ENCODE data around the genes GNAL and ANKRD62.

GRCh38 chr18:10078322-10078561 is 164.4 kb downstream of the VAPA start:
- PRO-cap, result no peak
- RAMPAGE, long total RNA, 4 experiments, result no peak in any of the 4 experiments

GRCh38 chr18:10453095-10453573 is 1.3 kb upstream of the APCDD1 start:
- PRO-cap, result no peak
- RAMPAGE, long total RNA, 4 experiments, result no peak in any of the 4 experiments

DNA sequence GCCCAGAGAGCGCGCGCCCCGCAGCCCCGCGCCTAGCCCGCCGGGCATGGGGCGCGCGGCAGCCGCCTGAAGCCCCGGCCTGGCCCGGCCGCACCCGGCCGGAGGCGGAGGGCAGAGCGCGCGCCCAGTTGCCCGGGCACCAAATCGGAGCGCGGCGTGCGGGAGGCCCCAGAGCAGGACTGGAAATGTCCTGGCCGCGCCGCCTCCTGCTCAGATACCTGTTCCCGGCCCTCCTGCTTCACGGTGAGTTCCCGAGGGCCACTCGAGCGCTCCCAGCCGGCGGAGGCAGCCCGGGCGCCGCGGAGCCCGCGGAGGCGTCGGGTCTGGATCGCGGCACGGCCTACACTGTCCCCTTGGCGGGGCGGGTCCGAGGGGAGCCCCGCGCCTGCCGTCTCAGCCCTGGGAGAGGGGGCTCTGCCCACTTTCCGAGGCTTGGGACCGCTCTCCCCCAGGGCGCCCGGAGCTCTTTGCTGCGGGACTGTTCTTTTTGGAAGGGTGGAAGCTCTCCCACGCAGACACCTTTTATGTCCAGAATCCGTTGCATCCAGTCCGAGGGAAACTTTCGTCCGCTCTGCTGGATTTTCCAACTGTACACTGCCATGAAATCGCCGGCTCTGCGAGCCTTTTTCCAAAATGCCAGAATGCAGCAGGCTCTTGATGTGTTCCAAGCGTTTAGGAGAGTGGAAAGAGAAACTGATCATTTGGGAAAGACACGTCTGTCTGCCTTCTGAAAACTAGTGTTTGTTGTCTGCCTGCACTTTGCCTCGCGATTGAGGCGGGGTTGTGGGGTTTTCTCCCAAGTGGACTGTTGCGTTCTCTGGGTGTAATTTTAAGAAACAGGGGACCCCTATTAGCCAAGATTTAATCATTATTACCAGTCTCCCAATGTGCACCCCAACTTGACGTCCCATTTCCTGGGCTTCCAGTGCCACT is 628 bp downstream of the APCDD1 start:
- PRO-cap, result no peak
- RAMPAGE, long total RNA, 4 experiments, result start-site peak on the minus strand in 2 of 4 experiments, centred at positions 326 to 331 of the sequence, 9 to 16 reads per replicate

GRCh38 chr18:10555710-10556319 is 30.0 kb downstream of the NAPG start:
- PRO-cap, result no peak
- RAMPAGE, long total RNA, 4 experiments, result no peak in any of the 4 experiments

GRCh38 chr18:10560148-10560413 is 34.3 kb downstream of the NAPG start:
- PRO-cap, result no peak
- RAMPAGE, long total RNA, 4 experiments, result no peak in any of the 4 experiments

- PRO-cap, result no peak
- RAMPAGE, long total RNA, 4 experiments, result no peak in any of the 4 experiments
Measured at GRCh38 chr18:10660327-10660879, 134.6 kb downstream of the NAPG start.

DNA sequence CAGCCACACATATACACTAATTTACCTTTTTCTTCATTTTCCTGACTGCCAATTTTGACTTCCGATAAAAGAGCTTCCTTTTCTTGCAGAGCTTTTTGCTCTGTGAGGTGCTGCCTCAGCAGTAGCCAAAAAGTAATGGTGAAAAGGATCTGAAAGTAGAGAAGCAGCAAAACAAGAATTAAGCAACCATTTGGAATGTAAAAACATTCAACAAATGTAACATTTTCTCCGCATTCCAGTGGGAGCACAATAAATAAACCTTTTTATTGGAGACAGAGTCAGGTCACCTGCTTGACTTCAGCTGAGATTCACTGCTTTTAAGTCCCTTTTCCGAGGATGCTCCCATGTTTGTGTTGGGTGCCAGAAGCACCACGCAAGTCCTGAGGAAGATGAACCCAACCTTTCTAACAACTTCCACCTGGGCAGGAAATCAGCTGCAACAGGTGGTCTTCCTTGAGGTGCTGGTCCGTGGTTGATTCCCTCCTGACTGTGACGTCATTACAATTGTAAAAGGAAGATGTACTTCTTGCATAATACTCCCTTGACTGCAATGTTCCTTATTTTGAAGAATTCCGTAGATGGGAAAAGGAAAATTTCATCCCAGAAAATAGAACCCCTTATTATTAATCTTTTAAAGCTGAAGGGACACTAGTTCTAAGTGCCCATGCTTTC is 265.5 kb downstream of the NAPG start:
- PRO-cap, result no peak
- RAMPAGE, long total RNA, 4 experiments, result no peak in any of the 4 experiments

- PRO-cap, result no peak
- RAMPAGE, long total RNA, 4 experiments, result no peak in any of the 4 experiments
Measured at GRCh38 chr18:11119495-11119961, 29.8 kb downstream of the PIEZO2 start.

GRCh38 chr18:11147244-11147931 is 2.0 kb downstream of the PIEZO2 start:
- PRO-cap, result no peak
- RAMPAGE, long total RNA, 4 experiments, result no peak in any of the 4 experiments

DNA sequence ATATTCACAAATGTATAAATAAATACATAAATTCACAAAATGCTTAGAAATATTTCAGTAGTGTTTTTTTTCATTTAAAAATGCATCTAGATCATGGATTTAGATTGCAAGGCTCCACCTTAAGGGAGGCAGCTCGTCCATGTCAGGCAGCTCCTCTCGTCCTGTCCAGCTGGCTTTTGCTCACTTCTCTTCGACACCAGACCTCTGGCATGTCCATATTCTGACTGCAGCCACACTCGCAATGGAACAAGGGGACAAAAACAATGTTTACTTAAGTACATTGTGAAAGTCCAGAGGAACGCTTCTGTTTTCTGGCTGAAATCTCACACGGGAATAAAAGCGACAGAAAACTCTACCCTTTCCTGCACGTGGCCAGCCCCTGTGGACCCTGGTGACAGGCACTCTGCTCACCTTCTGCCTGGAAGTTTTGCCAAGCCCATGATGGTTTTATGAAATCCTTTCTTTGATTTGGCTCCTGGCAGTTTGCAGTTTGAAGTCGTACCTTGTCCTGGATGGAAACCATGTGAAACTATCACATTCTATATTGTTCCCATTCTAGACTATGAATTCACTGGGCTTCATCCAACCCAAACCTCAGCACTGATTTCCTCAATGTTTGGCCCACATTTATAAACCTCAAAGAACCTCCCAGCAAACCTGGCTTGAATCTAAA is 134.2 kb upstream of the PIEZO2 start:
- PRO-cap, result no peak
- RAMPAGE, long total RNA, 4 experiments, result no peak in any of the 4 experiments

DNA sequence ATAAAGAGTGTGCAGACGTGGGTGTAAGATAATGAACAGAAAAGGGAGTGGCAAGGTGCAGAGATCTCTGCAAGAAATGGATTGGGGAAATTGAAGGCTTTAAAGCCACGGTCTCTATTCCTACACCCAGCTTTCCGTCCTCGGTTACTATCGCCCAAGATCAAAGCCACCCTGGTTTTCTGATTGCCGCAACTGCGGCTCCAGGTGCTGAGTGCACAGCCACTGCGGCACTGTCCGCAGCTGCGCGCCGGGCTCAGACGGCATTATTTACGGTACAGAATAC is 285 bp upstream of the GNAL start:
- PRO-cap, result no peak
- RAMPAGE, long total RNA, 4 experiments, result no peak in any of the 4 experiments

DNA sequence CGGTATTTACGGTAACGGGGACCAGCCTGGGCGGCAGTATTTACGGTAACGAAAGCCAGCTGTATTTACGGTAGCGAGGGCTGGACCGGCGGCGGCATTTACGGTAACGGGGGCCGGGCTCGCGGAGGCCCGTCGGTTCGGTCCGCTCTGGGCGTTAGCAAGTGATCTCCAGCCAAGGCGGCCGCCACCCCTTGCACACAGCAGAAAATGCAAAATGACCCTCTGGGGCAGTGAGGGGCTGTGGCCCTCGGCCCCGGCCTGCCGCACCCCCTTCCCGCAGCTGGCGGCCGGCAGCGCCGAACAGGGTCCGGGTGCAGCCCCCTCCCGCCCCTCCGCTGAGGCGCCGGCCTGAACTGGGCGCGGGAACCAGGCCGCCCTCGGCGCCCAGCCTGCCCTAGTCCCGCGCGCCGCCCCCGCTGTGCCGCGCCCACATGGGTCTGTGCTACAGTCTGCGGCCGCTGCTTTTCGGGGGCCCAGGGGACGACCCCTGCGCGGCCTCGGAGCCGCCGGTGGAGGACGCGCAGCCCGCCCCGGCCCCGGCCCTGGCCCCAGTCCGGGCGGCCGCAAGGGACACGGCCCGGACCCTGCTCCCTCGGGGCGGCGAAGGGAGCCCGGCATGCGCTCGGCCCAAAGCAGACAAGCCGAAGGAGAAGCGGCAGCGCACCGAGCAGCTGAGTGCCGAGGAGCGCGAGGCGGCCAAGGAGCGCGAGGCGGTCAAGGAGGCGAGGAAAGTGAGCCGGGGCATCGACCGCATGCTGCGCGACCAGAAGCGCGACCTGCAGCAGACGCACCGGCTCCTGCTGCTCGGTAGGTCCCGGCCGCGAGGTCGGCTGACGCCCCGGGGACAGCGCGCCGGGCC is at the start of gene GNAL:
Gene GNAL (plus strand): TSS at position 132 of the 859 bp plus-strand sequence.
- PRO-cap, result no peak
- RAMPAGE, long total RNA, 4 experiments, result no peak in any of the 4 experiments

- PRO-cap, result no peak
- RAMPAGE, long total RNA, 4 experiments, result no peak in any of the 4 experiments
Measured at GRCh38 chr18:11818583-11818913, 32.7 kb upstream of the CHMP1B start.

GRCh38 chr18:11907548-11908004 is 541 bp downstream of the MPPE1 start:
- PRO-cap, result no peak
- RAMPAGE, long total RNA, 4 experiments, result no peak in any of the 4 experiments

DNA sequence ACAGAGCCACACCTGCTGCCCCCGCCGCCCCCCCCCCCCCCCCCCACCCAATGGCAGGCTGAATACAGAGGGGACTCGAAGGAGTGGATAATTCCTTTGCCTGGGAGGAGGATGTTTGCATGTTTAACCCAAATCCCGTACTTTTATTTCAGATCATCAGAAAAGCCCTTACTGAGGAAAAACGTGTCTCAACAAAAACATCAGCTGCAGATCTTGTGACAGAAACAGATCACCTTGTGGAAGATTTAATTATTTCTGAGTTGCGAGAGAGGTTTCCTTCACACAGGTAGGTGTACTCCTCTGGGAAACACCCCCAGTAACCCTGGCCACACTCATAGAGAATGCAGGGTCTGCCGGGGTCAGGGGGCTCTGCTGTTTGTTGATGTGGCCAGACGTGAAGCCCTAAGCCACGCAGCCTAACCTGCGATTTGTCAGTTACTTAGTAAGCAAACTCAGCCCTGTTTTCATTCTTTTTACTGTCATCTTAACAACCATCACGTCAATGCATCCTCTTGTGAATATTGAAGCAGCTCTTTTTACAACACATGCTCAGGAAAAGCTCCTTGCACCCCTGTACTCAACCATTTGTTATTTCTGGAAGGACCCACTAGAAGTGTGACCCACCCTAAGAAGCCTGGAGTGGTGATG is 17.7 kb downstream of the IMPA2 start:
- PRO-cap, result no peak
- RAMPAGE, long total RNA, 4 experiments, result no peak in any of the 4 experiments

- PRO-cap, result no peak
- RAMPAGE, long total RNA, 4 experiments, result no peak in any of the 4 experiments
Measured at GRCh38 chr18:12038150-12038604, 55.5 kb upstream of the ANKRD62 start.

DNA sequence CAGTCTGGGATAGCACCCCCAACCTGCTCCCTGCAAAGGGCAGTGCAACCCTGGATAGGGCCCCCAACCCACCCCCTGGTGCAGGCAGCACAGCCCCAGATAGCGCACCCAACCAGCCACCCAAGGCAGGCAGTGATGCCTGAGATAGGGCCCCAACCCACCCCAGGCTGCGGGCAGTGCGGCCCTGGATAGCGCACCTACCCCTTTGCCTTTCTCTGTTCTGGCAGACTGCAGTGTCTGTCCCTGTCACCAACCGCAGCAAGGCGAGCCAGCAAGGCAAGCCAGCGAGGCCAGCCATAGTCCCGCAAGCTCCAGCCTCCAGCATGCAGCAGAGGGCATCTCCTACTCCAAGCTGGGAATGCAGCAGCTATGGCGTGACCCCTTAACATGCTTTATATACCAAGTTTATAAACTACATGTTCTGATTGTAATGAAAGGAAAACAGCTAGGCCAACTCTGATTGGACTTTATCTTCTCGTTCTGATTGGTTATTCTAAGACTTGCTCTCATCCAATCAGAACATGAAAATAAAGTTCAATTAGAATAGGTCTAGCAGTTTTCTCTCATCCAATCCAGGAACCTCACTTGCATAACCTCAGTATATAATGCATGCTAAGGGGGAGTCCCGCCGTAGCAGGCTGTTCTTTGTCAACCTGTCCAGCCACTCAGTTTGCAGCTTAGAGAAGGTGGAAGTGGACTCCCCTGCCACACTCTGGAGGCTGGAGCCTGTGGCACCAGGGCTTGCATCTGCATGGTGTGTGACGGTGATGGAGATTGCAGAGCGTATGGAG is 34.0 kb upstream of the ANKRD62 start:
- PRO-cap, result no peak
- RAMPAGE, long total RNA, 4 experiments, result no peak in any of the 4 experiments

DNA sequence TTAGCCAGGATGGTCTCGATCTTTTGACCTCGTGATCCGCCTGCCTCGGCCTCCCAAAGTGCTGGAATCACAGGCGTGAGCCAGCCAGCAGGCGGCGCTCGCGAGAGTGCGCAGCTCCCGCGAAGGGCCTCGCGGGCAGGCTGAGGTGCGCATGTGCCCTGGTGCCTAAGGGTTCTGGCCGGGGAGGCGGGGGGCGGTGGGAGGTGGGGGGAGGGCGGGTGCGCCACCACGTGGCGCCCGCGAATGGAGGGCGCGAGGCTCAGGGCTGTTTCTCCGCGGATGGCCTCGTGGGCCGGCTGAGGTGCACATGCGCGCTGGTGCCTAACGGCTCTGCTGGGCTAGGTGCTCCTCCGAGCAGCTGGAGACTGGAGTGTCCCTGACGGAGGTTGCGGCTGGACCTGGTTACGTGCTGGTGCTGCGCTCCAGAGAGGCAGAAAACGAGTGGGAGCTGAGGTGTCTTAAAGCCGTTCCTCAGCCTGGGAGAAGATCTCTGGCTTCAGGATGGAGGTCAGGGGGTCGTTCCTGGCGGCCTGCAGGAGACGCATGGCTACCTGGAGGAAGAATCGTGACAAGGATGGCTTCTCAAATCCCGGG is at the start of gene ANKRD62:
Gene ANKRD62 (plus strand): TSS at position 327 of the 594 bp plus-strand sequence.
- PRO-cap, result no peak
- RAMPAGE, long total RNA, 4 experiments, result no peak in any of the 4 experiments

- PRO-cap, result no peak
- RAMPAGE, long total RNA, 4 experiments, result no peak in any of the 4 experiments
Measured at GRCh38 chr18:12307173-12307770, 769 bp upstream of the TUBB6 start.

DNA sequence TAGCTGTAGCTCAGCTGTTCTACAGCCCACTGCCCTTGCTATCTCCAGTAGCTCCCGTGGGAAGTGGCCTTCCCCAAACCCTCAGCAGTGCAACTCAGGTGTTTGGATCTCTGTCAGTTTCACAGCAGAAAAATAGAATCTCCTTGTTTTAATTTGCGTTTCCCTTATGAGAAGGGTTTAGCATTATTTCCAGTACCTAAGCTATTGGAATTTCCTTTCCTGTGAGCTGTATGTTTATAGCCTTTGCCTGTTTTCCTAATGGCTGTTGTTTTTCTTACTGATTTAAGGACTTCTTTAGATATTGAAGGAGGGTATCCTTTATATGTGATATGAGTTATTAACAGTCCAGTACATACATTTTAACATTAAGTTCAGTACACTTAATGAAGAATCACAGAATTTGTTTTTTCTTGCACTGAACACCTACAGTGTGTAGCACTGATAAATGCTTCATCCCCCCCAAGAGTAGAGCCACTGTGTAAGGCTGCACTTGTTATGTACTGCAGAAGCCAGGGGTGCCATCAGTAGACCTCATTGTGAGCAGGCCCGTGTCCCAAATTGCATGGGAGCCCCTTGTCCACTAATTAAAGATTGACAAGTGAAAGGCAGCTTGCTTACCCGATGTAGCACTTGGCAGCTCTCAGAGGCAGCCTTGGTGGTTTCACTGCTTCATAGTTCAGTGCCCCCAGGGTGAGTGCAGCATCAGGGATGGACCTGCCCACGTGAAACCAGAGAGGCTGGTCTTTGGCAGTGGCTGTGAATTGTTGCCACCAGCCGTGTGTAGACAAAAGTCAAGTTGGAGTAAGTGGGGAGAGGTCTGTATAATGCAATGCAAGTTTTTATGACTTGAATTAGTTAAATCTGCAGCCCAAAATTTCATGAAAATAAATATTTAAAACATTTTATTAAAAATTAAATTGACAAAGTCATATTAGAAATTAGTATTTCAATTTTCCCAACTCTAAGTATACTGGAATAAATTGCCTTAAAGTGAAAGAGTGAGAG is 13.1 kb downstream of the TUBB6 start:
- PRO-cap, result no peak
- RAMPAGE, long total RNA, 4 experiments, result no peak in any of the 4 experiments

All from omental fat pad (tissue), 4 donors.